Frontal cortex (tissue), 2 donors: ENCODE measurements around the gene MNX1.

DNA sequence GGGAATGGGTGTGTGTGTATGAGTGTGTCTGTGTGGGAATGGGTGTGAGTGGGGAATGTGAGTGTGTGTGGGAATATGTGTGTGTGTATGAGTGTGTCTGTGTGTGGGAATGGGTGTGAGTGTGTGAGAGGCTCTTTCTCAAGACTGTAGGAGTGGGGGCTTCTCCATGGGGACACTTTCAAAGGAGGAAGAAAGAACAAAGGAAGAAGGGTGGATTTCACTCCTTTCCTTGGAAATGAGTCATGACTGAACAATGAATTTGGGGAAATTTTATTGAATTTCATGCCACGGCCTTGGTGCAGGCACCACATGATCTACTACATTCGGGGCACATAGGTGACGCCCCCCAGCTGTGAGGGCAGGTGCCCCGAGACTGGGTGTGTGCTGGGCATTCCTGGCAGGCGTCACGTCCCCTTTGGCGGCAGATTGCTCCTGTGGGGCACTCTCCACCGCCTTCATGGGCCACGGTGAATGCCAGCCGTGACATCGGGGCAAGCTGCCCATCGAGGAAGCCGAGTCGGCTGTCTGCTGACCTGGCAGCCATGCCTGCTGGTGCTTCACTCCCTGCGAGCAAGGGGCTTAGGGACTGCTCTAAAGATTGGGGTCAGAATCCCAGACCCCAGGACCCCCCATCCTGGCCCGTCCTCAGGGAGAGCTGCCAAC lies 88.7 kb upstream of the INSIG1 start:
- RAMPAGE, long total RNA: no peak

DNA sequence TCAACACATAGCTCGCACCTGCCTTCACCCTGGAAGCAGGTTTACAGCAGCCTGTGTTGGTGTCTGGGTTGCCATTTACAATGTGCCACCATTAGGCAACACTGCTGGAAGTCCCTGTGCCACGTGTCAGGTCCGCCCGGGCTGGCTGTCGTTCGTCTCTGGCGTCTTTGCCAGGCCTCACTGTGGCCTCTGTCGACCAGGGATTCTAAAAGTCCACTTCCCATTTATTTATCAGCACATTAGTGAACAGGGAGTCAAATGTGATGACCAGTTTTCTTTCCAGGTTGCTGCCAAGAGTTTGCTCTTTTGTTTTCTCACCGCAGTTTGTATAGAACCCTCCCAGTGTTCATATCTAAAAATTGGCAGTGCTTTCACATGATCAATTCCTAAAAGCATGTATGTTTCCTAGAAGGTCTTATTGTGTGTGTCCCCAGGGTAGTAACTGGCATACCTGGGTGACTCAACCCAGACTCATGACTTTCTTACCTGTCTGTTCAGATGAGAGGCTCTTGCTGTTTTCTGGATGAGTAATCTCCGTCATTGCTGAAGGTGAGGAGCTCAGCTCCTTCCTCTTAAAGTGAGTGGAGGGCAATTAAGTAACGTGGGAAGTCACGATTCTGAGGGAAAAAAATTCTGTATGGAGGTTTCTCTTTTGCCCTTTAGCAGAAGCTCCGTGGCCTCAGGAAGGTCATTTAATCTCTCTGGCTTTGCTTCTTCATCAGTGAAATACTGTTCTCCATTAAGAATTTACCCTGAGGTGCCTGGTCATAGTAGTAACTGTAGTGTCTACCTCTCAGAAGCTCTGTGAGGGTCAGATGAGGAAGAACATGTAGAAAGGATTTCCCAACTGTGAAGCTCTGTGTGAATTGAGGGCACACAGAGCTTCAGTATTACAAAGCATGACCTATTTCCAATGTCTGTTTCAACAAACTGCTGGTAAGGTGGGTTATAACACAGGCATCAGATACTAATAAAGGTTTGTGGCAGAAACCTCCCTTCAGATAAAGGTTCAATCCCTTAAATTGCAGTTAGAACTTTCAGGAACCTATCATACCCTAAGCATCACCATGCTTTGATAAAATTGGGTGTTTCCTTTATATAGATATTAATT lies 9.5 kb downstream of the INSIG1 start:
- RAMPAGE, long total RNA: no peak

DNA sequence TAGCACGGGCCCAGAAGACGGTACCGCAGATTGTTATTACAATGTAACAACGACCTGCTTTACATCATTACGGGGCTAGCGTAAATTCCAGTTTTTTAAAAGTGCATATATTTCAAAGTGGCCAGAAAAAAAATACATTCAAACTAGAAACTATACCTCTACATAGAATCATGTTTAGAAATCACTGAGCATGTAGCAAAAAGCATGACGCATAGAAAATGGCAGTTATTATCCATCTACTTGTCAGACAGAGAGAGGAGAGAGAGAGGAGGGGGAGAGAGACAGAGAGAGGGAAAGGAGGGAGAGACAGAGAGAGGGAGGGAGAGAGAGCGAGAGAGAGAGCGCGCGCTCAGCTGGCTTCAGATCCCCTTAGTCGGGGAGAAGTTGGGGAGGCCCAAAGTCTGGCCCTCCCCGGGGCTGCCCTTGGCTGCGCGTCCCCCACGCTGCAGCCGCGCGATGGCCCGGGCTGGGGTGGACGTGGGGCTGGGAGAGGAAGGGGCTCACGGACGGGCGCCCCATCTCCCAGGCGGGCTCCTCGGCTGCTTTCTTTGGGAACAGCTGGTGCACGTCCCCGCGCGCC lies 37.1 kb downstream of the CNPY1 start:
- RAMPAGE, long total RNA: no peak

- RAMPAGE, long total RNA: no peak
Measured at GRCh38 chr7:155594942-155595493, 48.7 kb upstream of the CNPY1 start.

DNA sequence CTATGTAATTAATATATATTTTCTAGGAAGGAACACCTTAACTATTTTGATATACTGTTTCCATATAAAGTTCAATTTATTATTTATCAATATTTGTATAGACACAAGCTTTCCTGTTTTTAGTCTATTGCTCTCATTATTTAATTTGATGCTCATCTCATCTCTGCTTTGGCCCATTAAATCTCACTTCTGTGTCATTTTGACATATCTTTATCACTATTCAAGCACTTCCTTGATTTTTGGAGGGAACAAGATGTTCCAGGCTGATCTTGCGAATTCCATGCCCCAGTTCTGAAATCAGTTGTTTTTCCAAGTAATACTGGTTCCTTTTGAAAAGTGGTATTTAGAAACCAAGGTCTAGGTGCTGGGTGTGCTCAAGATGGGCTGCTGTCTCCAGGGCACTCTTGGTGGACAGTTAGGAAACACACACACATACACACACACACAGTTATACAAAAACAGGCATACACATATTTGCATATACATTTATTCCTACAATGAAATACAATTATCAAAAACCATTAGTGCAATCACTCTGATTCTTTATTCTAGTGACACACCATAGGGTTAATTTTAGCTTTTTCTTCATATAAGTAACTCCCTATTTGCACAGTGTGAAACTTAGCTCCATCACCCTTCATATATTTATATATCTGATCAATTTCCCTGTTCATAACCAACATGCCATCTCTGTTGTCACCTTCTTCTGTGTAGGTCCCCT lies 4.4 kb upstream of the RBM33 start:
- RAMPAGE, long total RNA: no peak

DNA sequence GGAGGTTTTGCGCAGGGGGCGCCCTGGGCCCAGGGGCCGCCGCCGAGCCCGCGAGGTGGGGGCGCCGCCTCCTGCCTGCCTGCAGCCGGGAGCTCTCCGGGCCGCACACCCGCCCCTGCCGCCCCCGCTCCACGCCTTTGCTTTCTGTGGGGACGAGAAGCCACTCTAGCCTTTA lies 7.2 kb downstream of the SHH start:
- RAMPAGE, long total RNA: no peak

DNA sequence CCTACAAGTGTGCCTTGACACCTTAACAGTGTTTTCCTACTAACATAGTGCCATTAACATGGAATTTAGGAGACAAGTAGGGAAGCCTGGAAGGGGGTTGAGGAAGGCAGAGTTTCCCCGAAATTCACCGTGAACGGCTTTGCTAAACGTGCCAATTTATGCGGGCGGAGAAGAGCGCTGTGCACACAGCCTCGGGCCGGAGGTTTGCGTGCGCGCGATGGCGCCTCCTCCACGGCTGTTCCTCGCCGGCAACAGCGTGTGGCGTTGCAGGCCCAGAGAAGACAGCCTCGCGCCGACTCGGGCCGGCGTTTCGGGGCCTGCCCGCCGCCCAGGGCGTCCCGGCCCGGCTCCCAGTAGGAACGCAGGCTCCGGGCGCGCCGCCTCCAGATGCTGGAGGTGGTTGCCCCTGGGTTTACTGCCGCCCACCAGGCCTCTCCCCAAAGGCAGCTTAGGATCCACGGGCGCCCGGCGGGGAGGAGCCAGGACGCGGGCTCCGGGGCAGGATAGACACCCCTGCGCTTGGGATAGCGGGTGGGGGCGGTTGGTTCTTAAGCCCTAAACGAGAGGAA lies 6.8 kb downstream of the SHH start:
- RAMPAGE, long total RNA: no peak

DNA sequence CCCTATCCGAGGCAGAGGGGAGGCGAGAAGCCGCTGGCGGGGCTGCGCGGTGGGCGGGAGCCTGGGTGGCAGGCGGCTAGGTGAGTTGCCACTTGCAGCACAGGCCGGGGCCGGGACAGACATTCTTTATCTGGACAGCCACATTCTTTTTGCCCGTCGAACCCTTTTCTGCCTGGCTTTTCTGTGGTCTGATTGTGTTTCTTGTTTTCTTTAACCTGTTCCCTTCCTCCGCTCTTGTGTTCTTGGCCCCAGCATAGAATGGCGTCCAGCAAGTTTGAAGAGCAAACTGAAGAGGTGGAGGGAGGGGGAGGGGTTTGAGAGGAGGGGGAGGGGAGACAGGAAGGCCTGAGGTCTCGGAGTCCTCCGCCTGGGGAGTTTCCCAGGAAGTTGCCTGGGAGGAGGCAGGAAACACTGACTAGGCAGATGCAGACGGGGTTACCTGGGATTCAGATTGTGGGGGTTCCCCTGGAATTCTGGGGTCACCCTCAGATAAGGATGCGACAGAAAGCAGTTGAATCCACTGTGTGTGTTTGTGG lies 5.1 kb downstream of the SHH start:
- RAMPAGE, long total RNA: no peak

GRCh38 chr7:155815235-155815739 lies 3.0 kb upstream of the SHH start:
- RAMPAGE, long total RNA: no peak

GRCh38 chr7:155953664-155954103 lies 141.4 kb upstream of the SHH start:
- RAMPAGE, long total RNA: no peak

- RAMPAGE, long total RNA: no peak
Measured at GRCh38 chr7:155960756-155961570, 148.7 kb upstream of the SHH start.

DNA sequence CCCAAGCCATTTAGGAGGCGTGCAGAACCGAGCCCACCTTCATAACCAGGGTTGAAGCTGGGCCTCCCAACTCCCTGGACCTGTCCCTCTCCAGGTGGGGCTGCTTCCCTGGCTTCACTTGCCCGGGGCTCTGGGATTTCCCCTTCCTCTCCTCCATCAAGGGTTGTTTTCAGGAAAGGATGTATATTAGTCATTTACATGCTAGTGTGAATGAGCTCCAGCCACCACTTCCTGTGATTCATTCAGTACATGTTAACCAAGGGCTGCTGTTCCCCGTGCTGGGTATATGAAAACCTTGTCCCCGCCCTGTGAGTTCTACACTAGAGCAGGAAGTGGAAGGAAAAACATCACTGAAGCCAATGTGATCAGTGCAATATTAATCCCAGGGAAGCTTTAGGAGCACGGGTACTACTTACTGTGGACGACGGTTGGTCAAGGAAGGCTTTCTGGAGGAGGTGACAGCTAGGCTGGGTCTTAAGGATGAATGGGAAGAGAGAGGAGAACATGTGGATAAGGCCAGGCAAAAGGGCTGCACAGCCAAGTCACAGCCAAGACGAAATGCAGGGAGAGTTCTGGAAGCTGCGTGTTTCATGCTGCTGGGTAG lies 150.1 kb upstream of the SHH start:
- RAMPAGE, long total RNA: no peak

DNA sequence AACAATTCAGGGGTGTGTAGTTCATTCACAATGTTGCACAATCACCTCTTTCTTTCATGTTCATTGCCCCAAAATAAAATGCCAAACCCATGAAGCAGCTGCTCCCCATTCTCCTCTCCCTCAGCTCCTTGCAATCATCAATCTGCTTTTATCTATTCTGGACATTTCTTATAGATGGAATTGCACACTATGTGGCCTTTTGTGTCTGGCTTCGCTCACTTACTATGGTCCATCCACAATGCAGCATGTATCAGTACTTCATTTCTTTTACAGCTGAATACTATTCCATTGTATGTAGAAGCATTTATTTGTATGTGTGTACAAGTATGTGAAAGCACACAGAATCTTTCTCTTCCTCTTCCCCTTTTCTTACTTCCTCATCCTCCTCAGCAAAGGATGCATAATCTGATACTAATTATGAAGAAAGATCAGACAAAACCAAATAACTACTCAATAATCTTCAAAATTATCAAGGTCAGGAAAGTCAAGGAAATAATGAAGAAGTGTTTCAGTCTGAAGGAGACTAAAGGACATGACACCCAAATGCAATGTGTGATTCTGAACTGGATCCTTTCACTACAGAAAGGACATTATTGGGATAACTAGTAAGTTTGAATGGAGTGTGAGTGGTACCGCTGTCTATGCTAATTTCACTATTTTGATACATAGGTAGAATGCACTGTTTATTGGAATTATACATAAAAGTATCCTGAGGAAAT lies 60.5 kb downstream of the LMBR1 start:
- RAMPAGE, long total RNA: no peak

DNA sequence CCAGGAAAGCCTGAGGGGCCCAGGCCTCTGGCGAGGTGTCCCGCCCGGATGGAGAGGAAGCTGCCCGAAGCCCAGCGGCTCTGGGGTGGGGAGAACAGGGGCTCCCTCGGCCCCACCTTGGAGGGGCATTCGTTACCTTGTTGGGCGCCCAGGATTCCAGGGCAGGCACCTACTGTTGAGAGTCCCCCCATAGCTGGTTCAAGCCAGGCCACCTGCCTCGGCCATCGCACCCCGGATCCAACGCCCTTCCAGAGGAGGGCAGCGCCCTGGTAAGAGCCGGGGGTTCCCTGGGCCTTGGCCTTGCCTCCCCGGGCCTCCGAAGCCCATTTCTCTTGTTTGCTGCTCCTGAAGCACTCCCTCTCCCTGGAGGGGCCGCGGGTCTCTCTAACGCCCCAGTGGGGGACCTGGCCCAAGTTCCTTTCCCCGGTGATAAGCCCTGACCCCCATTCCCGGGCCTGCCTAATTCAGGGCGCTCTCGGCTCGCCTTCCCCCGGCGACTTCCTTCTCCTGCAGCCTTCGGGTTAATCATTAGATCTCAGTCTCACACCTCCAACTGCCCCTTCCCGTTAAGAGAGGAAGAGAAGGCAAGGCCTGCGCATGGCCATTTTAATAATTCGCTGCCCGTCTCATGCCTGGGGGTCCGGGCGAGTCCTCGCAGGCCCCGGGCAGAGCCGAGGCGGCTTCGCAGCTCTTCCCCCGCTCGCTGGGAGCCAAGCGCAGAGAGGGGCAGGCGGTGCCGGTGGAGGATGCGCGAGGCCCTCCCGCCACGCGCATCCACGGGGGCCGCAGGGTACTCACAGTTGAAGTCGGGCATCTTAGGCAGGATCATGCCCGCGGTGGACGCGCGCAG lies 1.4 kb downstream of the MNX1 start:
- RAMPAGE, long total RNA: no peak

DNA sequence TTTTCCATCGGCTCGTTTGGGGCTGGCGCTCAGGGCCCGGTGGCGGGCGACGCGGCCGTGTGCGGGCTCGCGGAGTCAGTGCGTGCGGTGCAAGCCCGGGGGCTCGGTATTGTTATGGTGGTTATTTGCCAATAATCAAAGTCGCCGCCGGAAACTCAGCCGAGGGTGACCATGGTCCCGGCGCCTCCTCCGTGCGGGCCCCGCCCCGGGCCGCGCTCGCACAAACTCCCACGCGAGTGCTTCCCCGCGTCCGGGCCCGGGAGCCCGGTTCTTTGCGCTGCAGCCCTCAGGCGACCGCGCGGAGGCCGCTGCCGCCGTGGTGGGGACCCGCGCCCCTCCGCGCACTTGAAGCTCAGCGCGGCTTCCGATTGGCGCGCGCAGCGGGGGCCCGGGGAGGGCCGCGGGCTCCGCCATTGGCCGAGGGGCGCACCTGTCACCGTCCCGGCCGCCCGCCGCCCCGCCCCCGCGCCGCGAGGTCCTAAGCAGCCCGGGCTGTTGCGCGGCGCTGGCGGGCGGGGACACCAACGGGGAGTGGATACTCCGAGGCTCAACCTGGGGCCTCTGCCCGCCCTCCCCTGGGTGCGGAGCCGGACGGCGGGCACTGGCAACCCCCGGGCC lies at the start of gene MNX1:
MNX1 (minus strand) TSS at position 321 of the 618 bp plus-strand sequence.
- RAMPAGE, long total RNA: no peak

- RAMPAGE, long total RNA: no peak
Measured at GRCh38 chr7:157010961-157011591, 613 bp upstream of the MNX1 start.

DNA sequence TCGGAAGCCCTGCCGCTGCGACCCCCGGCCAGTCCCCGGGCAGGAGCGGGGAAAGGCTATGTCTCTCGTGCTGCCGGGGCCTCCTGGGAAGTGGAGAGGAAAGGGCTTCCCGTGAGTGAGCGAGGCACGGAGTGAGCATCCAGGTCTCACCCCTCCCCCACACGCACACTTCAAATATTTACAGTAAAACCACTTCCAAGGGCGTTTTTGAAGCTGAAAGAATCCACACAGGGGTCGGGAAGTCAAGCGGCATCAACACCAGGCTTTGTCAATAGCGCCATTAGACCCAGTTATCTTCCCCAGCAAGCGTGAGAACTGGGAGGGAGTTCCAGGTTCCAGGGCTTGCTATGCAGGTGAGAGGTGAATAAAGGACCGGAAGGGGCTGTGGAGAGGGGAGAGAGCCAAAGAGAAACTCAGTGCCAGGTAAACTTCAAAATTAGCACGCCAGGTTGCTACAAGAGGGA lies 1.2 kb upstream of the MNX1 start:
- RAMPAGE, long total RNA: no peak

- RAMPAGE, long total RNA: no peak
Measured at GRCh38 chr7:157150701-157151286, 12.1 kb downstream of the UBE3C start.

GRCh38 chr7:157220487-157220861 lies 81.7 kb downstream of the UBE3C start:
- RAMPAGE, long total RNA: no peak

DNA sequence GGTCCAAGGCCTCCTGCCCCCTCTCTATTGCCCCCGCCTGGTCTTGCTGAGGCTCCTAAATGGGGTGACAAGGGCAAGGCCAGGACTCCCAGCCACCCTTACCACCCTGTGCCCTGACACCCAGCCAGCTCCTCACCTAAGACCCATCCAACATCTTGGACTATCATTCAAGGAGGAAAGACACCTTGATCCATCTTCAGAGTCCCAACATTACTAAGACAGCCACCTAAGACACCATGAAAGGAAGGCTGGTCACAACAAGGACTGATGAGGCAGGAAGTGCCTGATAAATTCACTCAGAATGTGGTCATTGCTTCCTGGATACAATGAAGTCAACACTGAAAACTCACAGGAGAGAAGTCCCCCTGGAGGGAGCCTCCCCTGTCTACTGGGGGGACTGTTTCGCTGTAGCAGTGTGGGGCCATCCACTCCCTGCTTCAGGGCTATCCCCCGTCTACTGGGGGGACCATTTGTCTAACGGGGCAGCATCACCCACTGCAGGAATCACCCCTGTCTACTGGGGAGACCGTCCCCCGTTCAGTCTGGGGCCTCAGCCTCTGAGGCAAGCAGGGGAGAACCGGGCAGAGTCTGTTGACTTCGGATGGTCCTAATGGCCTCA lies 60.1 kb upstream of the DNAJB6 start:
- RAMPAGE, long total RNA: no peak